Temporal lobe (tissue), 2 donors: ENCODE measurements around a stretch of chr13.

- RAMPAGE, long total RNA = no peak
Measured at GRCh38 chr13:95554434-95554881, 1.9 kb downstream of the CLDN10 start.

DNA sequence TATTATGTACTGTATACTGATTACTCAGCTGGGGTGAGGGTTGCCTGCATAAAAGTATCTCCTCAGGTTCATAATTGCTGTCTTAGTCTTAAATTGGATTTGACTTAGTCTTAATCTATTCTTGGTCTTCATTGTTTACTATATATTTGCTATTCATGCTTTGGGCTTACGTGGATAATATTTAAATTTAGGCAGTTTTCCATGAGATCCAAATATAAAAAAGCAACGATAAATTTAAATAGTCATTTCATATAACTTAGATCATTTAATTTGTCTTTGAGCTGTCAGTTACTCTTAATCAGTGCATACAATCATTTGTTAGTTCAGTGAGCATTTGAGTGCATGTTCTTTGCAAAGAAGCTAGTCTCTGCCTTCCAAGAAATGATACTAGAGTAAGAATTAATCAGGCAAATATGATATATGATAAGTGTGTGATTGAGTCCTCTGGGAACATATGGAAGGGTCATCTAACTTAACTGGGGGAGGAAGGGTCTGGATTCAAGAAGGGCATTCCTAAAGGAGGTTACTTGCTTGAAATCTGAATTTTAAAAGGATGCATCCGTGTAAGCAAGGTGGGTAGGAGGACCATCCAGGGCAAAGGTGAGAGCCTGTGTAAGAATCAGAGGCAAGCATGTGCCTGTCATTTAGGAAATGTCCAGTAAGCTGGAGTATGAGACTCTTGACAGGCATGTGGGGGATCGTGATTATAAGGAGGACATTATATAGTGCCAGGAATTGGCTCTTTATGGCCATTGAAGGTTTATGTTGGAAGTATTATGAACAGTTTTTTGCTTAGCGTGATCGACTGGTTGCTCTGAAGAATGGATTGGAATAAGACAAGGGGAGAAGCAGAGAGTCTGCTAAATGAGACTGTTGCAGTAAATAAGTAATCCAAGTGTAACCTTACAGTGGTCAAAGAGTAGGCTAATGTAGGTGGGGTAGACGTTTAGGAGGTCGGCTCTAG, 70.2 kb downstream of the DNAJC3 start:
- RAMPAGE, long total RNA = no peak

DNA sequence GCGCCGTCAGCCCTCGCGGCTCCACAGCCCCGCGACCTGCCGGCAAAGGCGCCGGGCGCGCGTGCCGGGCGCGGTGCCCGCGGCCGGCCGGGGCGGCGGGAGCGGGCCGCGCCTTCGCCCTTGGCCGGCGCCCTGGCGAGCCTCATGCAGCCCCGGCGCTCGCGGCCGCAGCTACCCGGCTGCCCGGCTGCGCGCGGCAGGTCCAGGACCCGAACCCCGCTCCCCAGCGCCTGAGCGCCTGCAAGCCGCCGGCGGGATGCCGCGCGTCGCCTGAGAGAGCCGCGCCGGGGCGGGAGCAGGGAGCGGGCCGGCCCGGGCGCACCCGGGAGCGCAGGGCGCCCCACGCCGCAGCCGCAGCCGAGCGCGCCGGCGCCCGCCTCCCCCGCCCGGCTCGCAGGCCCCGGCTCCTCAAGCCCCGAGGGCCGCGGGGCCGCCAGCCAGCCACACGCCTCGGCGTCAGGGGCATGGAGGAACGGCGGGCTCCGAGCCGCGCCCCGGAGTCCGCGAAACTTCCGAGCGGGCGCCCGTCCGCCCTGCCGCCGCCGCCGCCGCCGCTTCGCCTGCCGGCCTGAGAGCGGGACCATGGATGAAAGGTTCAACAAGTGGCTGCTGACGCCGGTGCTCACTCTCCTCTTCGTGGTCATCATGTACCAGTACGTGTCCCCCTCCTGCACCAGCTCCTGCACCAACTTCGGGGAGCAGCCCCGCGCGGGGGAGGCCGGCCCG, 537 bp downstream of the HS6ST3 start:
- RAMPAGE, long total RNA = no peak

- RAMPAGE, long total RNA = no peak
Measured at GRCh38 chr13:96948107-96948558, 46.1 kb downstream of the OXGR1 start.

DNA sequence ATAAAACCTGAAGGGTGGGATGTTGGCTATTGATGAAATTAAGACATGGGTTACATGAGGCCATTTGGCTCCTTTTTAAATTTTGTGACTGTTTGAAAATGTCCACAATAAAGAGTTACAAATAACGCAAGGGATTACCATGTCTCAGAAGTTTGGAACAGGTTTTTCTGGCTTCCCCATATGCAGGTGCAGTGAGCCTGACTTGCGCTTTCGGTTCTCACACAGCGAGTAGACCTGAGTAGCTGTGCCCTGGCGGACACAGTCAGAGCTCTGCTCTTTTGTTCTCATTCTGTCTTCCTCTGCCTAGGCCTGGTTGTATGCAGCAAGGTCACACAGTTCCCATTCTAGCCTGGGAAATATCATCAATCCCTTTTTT, 10.4 kb downstream of the OXGR1 start:
- RAMPAGE, long total RNA = no peak

- RAMPAGE, long total RNA = no peak
Measured at GRCh38 chr13:97076860-97077544, 82.7 kb upstream of the OXGR1 start.

- RAMPAGE, long total RNA = no peak
Measured at GRCh38 chr13:97109737-97110270, 112.3 kb upstream of the MBNL2 start.

DNA sequence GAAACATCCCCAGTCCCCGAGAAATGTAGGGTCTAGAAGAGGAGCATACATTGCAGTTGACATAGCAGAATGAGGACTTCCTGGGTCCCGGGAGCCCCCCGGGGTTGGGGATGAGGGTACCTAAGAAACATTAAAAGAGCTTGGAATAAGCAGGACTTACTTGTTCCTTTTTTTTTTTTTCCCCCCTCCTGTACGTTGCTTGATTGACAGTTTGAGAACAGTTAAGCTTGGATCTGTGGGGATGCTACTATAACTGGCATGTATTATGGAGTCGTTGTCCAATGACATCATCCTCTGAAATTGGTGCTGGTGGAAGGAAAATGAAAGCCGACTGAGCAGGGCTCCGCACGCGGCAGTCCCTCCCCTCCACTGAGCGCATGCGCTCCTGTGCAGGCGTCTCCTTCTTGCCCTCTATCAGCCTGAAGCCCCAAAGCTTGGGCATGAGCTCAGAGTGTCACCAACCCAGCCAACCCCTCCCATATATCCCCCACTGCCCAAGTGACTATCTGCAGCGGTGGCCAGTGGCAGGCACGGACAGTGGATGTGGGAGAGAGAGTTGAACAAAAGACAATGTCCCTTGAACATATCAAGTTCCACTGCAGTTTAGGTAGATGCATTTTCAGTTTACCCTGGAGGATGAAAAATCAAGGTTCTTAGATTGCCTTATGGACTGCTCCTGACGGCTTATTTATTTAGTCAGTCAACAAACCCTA, 20.6 kb downstream of the MBNL2 start:
- RAMPAGE, long total RNA = no peak

GRCh38 chr13:97267328-97268113, 45.4 kb downstream of the MBNL2 start:
- RAMPAGE, long total RNA = no peak

GRCh38 chr13:97338374-97339085, 95.4 kb upstream of the RAP2A start:
- RAMPAGE, long total RNA = no peak

DNA sequence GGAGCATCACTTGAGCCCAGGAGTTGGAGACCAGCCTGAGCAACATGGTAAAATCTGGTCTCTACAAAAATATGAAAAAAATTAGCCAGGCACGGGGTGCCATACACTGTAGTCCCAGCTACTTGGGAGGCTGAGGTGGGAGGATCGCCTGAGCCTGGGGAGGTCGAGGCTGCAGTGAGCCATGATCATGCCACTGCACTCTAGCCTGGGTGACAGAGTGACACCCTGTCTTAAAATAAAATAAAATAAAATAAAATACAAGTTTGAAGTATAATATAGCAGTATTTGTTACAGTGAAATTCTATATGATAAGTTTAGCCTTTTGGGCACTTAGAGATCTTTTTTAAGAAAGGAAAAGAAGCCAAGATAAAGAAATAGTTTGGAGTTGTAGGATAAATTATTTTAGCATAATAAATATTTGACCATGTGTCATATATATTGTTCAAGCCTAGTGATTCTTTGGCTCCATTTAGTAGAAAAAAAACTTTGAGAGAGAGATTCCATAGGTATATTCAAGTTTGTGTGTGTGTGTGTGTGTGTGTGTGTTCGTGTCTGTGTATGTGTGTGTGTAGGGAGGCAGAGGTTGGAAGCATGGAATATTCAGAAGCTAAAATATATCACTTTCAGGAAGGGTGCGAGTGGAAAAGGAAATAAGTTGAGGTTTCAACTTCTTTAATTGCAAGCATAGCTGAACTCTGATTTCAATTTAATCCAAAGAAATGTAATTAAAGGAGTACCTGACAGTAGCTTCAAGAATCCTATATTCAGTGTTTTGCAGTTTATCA, 65.6 kb upstream of the RAP2A start:
- RAMPAGE, long total RNA = no peak

DNA sequence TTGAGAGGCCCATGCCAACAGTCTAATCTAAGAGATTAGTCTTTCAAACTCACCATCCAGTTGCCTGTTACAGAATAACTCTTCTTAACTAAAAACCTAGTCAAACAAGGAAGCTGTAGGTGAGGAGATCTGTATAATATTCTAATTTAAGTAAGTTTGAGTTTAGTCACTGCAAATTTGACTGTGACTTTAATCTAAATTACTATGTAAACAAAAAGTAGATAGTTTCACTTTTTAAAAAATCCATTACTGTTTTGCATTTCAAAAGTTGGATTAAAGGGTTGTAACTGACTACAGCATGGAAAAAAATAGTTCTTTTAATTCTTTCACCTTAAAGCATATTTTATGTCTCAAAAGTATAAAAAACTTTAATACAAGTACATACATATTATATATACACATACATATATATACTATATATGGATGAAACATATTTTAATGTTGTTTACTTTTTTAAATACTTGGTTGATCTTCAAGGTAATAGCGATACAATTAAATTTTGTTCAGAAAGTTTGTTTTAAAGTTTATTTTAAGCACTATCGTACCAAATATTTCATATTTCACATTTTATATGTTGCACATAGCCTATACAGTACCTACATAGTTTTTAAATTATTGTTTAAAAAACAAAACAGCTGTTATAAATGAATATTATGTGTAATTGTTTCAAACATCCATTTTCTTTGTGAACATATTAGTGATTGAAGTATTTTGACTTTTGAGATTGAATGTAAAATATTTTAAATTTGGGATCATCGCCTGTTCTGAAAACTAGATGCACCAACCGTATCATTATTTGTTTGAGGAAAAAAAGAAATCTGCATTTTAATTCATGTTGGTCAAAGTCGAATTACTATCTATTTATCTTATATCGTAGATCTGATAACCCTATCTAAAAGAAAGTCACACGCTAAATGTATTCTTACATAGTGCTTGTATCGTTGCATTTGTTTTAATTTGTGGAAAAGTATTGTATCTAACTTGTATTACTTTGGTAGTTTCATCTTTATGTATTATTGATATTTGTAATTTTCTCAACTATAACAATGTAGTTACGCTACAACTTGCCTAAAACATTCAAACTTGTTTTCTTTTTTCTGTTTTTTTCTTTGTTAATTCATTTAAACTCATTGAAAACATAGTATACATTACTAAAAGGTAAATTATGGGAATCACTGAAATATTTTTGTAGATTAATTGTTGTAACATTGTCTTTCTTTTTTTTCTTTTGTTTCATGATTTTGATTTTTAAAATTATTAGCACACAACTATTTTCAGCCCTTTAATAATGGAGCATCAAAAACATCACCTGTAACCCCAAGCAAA, 41.3 kb upstream of the RAP2A start:
- RAMPAGE, long total RNA = no peak

GRCh38 chr13:97407254-97408053, 26.5 kb upstream of the RAP2A start:
- RAMPAGE, long total RNA = no peak

GRCh38 chr13:98252771-98253175, 75.7 kb upstream of the RNF113B start:
- RAMPAGE, long total RNA = no peak

DNA sequence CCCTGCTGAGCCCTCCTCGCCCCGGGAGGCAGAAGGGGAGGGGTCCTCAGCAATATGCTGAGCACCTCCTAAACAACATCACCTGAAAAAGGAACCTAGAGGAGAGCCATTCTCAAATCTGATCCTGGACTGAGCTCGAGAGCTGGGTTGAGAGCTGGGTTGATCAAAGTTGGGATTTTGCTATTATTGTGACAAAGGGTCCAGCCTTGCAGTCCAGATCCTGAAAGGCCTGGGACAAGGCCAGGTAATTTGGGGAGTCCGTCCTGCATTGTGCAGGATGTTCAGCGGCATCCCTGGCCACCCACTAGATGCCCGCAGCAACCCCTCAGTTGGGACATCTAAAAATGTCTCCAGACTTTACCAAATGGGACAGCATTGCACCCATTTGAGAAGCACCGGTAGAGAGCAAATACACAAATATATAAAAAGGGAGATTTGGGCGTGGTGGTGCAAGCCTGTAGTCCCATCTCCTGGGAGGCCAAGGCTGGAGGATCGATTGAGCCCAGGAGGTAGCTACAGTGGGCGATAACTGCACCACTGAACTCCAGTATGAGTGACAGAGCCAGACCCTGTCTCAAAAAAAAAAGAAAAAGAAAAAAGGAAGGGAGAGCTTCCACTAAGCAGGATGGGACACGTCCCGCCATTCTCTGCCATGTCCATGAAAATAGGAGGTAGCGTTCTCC, 129.5 kb downstream of the STK24 start:
- RAMPAGE, long total RNA = no peak

- RAMPAGE, long total RNA = no peak
Measured at GRCh38 chr13:98471943-98472573, 104.8 kb downstream of the STK24 start.

DNA sequence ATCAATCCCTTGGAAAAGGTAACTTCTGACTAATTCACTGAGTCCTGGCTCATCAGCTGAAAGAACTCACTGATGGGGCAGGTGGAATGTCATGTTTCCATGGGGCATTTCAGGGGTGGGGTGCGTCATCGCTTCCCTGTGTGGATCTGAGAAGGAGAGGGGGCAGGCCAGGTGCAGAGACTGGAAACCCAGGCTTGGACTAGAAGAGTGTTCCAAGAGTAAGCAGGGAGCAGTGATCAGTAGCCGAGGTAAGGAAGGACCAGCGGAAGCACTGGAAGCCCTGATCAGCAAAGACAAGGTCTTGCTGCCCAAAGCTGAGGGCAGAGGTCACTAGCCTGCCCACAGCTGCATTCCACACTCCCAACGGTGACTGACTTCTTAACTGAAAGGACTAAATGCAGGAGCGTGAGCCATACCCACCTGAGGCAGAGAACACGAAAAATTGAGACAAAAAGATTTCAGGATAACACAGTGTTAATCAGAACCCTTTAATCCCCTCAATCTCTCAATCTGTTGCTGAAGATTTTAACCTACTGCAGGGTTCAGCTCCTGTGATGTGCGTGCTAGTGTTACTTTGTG, 77.4 kb downstream of the STK24 start:
- RAMPAGE, long total RNA = no peak

DNA sequence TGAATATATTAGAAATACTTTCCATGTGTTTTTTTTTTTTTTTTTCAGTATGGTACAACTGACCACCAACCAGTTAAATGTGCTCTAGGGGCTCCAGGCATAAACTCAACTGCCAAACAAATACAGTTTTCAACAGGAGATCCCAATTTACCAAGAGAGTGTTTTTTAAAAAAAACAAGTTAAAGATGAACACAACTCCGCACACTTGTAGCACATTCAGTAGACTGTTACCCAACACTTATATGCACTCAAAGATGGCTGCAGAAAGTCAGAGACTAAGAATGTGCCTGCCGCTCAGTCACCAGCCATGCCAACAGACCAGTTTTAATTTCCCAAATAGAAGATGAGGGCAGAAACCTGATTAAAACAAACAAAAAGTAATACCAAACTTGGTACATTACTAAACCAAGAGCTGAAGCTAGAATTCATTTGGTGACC, 73.9 kb downstream of the STK24 start:
- RAMPAGE, long total RNA = no peak

GRCh38 chr13:98524468-98525410, 52.2 kb downstream of the STK24 start:
- RAMPAGE, long total RNA = no peak

DNA sequence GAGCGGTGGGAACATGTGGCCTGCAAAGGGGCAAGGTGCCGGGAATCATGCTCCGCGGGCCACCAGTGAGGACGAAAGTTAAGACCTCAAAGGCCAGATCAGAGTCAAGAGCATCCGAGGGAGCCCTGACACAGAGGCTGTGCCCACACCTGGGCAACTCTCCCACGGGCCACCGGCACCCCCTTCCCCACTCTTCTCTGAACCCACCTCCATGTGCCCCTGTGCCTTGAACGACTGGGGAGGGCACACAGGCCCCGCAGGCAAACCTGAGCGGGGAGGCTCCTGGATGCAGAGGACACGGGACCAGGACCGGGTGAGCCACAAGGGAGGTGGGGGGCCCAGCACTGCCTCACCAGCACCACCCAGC, 49.5 kb downstream of the STK24 start:
- RAMPAGE, long total RNA = no peak